Myometrial cell (primary cell): ENCODE measurements around the genes SAR1B and CAMLG.

GRCh38 chr5:133405708-133406032, 206.7 kb downstream of the FSTL4 start:
- RAMPAGE, long total RNA, result no peak

DNA sequence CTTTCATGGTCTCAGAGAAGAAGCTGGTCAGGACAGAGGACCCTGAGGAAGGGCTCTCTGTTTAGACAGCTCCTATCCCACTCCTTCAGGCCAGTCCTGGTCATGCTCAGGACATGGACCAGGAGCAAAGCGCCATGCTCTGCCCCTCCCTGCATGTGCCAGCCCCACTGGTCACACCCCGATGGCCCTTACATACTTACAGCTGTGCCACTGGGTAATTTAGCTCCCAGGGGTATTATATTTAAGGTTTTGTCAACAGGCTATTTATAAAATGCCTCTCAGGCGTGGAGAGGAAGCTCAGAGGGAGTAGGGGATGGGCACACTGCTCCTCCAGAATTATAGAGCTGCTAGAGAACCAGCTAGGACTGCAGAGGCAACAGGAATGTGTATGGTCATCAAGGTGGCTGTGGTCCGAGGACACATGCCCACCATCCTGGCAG, 33.3 kb downstream of the C5orf15 start:
- RAMPAGE, long total RNA, result no peak

DNA sequence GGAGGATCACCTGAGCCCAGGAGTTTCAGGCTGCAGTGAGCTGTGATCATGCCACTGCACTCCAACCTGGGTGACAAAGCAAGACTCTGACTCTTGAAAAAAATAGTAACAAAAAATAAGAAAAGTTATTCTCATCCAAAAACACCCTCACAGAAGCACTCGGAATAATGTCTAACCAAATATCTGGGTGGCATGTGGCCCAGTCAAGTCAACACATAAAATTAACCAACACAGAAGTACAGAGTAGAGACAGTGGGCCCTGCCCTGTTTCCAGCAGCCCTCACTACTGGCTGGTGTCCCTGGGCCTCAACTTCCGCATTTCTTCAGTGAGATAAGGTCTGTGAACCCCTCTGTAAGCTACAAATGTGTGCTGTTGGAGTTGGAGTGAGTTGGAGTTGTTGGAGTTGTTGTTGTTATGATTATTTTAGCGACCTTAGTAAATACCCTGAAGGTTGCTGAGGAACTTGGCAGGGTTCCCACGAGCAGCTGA, 30.4 kb downstream of the C5orf15 start:
- RAMPAGE, long total RNA, result no peak

DNA sequence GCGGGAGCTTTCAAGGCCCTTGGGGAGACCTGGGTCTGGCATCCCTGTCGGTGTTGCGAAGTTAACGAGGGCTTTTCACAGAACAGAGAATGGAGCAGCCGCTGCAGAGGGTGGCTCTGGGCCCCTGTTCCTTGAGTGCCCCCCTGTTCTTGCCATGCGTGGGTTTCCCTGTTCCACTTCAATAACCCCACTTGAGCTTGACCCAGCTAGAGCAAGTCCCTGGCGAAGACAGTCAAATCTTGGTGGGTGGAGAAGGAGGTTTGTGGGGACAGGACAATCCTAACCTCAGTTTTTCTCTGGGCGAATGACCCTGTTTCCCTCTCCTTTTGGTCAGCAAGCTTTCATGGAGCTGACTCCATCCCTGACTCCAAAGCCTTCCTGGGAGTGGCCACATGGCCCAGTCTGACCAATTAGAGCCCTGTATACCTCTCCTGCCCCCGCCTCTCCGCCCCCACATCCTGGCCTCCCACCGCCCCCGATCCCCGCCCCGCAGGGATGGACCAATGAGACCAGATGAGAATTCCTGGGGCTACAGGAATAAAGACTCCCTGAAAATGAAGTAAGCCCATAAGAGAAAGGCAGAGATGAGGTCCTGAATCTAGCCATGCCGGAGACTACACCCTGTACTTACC, 3.0 kb upstream of the VDAC1 start:
- RAMPAGE, long total RNA, result no peak

DNA sequence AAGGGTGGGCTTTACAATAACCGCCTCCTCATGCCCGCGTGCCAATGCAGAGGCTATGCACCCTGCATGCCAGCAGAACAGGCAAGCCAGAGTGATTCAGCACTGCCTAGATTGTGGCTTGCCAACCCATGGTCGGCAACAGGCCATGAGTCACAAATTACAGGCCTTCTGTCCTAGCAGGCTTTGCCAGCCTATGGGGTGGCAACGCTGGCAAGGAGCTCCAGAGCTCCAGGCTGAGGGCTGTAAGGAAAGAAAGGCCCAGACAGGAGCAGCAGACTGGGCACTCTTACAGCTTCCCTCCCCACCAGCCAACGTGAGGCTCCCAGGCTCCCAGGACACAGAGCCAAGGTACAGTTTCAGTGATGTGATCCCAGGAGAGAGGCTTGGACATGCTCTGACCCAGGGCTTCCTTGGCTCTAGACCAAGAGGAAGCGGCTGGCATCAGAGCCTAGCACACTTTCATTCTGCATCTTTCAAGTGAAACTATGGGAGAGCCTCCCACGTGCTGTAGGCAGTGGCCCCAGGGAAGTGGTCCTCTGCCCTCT, 54.2 kb upstream of the VDAC1 start:
- RAMPAGE, long total RNA, result no peak

DNA sequence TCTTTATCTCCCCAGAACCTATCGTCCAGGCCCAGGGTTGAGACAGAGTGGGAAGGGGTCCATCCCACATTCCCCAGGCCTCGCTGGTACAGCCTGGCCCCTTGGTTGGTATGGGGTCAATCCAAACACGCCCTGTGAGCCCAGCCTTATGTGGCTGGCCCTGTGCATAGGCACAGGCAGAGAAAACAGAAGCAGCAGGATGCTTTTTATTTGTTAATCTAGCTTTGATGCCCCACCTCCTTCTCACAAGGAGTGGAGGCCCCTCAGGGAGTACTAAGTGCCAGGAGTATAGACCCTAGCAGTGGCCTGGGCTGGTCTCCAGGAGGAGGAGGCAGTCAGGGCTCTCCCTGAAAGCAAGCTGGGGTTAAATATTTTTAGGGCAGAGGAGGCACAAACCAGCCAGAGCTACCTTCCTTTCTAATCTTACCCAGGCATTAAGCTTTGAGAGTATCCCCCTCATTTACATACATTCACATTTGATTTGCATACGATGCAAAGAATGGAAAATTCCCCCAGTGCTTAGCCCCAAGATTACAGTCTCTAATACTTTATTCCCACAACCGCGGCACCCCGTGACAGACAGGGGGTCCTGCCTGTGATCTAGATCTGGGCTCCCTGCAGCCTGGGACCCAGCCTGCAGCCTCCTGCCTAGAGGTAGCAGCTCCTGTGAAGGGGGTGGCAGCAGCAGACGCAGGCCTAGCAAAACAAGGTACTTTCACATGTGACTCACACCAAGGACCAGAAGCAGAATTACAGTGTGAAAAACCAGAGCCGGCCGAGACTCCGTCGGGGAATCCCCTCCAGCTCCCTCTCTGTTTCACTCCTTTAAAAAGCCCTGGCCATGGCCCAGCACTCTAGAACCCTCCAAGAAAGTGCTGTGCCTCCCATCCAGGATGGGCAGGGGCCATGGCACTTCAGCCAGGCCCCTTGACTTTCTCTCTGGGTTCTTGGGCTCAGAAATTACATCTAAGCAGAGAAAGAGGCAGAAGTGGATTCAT, 14.3 kb upstream of the TCF7 start:
- RAMPAGE, long total RNA, result no peak

DNA sequence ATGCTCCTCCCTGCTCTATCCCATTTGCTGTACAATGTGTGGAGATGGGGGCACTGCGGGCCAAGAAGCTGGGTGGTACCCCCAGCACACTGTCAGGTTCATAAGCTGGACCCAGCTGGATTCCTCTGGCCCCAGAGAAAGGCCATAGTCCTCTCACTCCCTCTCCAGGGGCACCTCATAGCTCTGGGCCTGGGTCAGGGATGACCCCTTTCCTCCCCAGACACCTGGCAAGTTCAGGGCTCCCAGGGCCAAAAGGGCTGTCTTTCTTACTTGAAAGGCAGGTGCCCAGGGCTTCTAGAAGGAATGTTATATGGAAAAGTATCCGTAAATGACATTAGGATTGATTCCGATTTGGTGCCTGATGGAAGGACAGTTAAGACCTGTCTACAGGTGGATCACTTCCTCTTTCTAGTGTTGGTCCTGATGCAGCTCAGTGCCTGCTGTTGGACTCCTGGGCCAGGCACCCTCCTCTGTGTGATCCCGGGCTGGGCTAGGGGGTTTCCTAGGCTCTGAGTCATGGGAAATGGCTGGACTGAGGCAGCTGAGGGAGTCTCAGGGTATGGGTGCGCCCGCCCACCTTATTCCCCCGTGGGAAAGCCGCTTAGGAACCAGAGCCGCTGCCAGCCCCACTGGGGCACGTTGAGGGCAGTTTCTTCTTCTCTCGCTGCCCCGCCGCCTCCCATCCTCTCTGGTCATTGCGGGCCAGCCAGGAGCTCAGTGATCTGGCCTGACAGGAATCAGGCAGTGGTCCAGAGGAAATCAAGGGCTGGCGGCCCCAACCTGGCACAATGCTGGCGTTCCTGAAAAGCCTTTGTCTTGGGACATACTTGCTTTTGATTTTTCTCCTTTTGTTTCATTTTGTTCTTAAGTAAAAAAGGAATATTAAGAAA, 12.8 kb downstream of the TCF7 start:
- RAMPAGE, long total RNA, result no peak

DNA sequence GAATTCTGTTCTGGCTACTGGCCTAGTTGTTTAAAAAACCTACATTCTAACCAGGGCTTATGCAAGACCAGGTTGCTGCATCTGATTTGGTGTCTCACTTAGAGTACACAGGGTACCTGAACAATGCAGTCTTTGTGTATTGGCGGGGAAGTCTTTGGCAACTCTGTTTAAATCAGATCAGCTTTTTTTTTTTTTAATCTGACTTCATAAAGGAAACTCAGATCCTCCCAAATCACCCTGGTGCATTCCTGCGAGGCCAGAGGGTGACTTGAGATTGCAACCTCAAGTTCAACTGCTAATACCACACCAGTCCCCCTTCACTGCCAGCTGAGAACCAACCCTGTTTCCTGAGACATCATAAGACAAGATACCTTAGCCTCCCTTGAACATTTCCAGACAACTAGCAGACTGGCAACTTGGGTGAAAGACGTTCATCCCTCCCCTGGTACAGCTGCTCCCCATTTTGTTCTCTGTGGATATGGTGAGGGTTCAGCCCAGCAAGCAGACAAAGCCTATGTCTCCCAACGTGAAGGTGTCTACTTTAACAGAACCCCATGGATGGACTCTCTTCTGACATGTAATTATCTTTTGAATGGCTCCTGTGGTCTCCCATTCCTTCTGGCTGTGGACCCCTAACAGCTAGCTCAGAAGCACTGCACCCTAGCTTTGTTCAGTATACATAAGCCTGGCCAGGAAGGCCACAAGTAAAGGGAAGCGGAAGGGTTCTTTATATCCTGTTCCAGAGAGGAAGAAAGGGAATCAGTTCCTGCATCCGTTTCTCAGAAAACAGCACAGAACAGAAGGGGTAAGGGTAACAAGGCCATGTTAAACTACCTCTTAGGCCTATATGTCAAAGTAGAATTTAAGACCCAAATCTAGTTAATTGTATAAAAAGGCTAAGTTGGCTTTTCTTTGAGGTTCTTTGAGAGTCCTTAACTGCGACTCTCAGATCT, 26.8 kb downstream of the SKP1 start:
- RAMPAGE, long total RNA, result no peak

DNA sequence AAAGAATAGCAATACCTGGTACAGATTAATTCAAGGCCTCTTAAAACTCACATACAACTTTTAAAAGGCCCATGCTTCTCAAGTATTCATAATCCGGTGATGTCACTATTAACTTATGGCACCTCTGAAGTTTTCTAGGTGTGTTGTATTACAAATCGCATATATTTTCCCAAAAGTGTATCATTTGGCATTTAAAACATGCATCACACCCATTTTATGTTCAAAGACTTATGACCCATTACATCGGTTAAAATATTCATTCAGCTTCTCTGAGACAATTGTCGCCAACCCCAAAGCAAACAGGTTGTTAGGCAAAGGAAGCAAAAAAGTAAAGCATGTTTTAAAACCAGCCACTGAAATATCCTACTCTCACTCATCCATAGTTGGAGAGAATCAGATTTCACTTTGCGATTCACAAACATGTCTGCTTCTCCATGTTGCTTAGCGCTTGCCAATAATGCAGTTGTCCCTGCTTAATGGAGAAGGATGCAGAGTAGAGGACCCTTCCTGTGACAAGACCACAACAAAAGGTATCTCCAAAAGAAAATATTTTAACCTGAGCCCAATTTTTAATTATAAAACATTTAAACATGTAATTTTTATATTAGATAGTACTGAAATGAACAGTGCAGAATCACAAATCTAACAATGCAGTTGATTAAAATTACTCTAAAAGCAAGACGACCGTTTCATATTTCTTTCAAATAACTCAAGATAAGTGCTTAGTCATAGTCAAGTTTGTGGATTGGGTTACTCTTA, 1.7 kb downstream of the SKP1 start:
- RAMPAGE, long total RNA, result no peak

- RAMPAGE, long total RNA, result no peak
Observed at GRCh38 chr5:134196840-134197569, 20.3 kb upstream of the SKP1 start.

GRCh38 chr5:134201203-134201743, 24.5 kb upstream of the SKP1 start:
- RAMPAGE, long total RNA, result no peak

- RAMPAGE, long total RNA, result no peak
Observed at GRCh38 chr5:134223889-134224408, 1.9 kb downstream of the PPP2CA start.

GRCh38 chr5:134224927-134225708, 755 bp downstream of the PPP2CA start:
- RAMPAGE, long total RNA, result no peak

DNA sequence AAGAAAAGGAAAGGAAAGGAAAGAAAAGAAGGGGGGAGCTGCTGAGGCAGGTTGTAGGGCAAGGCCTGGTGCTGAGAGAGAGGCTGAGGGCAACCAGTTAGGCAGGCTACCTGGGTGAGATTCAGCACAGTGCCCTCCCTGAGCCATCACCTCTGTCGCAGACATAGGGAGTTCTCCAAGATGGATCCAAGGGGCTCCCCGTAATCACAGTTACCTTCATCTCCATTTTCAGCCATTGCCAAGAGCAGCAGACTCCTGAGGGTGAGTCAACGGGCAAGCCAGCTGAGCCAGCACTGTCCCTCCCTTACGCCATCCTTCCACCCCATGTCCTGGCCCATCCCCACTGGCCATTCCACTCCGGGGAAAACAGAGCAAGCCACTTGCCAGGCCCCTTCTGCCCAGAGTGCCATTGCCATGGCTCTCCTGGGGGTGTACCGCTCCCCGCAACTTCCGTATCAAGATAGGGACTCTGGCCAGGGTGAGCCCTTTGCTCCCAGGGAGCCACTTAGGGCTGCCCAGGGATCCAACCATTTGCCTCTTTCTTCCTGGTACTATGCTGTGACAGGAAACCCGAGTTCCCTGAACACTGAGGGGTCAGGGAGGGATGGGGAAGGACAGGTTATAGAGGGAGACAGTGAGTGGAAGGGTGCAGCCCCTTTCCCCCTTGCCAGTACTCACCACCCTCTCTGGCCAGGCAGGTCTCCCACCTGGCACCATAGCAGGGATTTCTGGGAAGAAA, 48.9 kb upstream of the CDKN2AIPNL start:
- RAMPAGE, long total RNA, result no peak

- RAMPAGE, long total RNA, result no peak
Observed at GRCh38 chr5:134466256-134467332, 54.9 kb upstream of the CDKN2AIPNL start.

DNA sequence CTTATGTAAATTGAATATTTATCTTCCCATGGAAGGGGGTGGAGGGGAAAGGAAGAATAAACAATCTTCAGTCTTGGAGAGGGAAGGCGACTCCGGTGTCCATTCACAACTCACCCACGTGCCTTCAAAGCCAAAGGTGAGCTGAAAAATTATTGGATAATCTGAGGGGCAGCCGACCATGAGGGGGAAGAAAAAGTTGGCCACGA, 1.7 kb upstream of the JADE2 start:
- RAMPAGE, long total RNA, result no peak

DNA sequence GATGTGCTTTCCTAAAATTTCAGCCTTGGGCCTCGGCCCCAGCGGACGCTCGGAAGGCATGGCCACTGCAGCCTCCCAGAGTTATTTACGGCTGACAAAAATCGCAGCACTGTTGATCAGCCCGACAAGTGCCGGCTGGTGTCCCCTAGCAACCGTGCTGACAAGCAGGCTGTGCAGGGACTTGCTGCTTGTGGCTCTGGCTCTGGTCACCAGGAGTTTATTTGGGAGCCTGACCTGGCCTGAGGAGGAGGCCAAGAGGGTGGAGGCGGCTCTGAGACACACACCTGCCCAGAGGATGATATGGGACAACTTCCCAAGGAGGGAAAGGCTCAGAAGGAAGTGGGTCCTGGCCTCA, 43.9 kb downstream of the JADE2 start:
- RAMPAGE, long total RNA, result no peak

GRCh38 chr5:134632308-134633189, at the start of gene SAR1B:
Gene SAR1B, minus strand, starts transcription at chr5:134632828.
- RAMPAGE, long total RNA, result start-site peak on the minus strand at chr5:134632782-134632835, 2,305 and 4,211 reads in 2 replicates

DNA sequence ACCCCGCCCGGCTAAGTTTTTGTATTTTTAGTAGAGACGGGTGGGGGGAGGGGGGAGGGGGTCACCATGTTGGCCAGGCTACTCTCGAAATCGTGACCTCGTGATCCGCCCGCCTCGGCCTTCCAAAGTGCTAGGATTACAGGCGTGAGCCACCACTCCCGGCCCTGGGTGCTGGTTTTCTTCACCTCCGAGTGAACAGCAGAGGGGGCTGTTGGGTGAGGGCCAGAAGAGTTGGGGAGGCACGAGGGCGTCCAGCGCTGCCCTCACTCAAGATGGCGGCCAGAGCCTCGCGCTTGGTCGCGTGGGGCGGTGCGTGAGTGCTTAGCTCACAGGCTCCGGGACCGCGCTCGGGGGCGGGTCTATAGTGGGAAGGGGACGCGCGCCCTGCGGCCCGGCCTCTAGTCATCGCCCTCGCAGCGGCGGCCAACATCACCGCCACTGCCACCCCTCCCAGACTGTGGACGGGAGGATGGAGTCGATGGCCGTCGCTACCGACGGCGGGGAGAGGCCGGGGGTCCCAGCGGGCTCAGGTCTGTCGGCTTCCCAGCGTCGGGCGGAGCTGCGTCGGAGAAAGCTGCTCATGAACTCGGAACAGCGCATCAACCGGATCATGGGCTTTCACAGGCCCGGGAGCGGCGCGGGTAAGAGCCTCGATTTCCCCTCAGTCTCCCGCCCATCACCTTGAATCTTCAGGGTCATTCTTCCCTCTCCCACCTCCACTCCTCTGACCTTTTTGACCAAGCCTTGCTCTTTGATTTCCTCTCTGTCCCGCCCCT, at the start of gene CAMLG:
Gene CAMLG, plus strand, starts transcription at position 397 of the 776 bp plus-strand sequence.
- RAMPAGE, long total RNA, result start-site peak on the plus strand centred at position 378 of the sequence, 68 bp wide, 895 and 1,241 reads in 2 replicates

GRCh38 chr5:134766734-134767189, 8.2 kb downstream of the DDX46 start:
- RAMPAGE, long total RNA, result no peak